Fallopian tube (tissue), 1 donor: ENCODE measurements around the genes ARL8A, LGR6 and PRELP.

GRCh38 chr1:202009632-202009957 lies 792 bp upstream of the ELF3 start:
- PRO-cap, result unidirectional peak, plus-strand start at chr1:202009768

- PRO-cap, result no peak
Measured at GRCh38 chr1:202022747-202023683, 12.6 kb downstream of the ELF3 start.

DNA sequence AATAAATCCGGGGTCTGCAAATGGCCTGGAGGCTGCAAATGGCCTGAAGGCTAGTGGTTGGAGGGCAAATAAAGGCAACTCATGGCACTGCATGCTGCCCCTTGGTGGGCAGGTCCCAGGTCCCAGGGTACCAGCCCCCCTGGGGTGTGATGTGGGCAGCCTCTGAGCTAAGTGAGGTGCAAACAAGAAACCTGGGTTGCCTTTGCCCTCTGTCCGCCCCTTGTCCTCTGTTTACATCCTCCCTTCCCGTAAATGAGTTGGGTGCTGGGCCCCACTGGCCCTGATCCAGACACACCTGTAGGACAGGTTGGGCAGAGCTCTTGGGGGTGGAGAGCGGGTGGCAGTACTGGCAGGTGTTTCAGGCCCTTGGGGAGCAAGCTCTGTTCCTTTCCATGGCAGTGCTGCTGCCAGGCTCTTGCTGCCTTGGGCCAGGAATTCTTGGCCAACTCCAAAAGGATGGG lies 35.8 kb downstream of the ELF3 start:
- PRO-cap, result bidirectional peak, plus-strand start at position 383 of the sequence, minus-strand start at position 222 of the sequence

DNA sequence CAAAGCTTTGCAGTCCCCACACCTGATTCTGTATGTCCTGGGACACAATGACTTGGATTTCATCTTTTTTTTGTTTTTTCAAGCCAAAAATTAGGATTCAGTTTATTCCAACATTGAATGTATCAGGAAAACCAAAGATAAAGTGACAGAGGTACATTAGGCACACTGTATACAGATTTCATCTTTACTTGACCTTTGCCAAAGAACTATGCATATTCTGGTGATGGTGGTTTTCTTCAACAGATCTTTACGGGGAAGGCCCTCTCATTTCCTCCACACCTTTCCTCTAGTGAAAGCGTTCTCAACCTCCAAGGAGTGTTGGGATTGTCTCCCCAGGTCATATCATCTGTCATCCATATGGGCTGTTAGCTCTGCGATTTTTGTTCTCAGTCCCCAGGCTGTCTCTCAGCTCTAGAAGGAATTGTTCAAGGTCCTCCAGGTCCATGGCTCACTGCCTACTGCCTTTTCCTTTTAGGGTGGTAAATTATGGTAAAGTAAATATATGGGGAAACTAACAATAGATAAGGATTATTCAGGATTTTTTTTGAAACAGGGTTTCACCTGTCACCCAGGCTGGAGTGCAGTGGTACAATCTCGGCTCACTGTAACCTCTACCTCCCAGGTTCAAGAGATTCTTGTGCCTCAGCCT lies 37.5 kb downstream of the ELF3 start:
- PRO-cap, result no peak

DNA sequence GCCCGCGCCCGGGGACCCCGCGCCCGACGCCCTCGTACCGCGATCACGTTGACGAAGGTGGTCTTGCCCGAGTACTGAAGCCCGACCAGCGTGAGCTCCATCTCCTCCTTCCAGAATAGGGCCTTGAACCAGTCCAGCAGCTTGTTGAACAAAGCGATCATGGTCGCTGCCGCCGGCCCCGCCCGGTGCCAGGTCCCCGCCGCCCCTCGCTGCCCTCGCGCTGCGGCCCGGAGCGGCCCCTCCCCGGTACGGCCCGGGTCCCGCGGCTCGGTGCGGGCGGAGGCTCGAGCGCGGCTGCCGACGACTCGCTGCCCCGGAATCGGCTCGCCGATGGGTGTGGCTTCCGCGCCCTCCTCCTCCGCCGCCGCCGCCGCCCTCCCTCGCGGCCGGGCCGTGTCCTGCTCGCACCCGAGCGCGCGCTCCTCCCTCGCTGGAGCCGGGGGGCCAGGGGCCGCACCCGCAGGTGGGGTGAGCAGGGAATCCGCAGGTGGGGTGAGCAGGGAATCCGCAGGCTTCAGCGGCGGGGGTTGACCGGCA lies at the start of gene ARL8A:
Gene ARL8A (minus strand): TSS at position 326 of the 537 bp plus-strand sequence.
- PRO-cap, result bidirectional peak, plus-strand start at position 433 of the sequence, minus-strand start at position 326 of the sequence

DNA sequence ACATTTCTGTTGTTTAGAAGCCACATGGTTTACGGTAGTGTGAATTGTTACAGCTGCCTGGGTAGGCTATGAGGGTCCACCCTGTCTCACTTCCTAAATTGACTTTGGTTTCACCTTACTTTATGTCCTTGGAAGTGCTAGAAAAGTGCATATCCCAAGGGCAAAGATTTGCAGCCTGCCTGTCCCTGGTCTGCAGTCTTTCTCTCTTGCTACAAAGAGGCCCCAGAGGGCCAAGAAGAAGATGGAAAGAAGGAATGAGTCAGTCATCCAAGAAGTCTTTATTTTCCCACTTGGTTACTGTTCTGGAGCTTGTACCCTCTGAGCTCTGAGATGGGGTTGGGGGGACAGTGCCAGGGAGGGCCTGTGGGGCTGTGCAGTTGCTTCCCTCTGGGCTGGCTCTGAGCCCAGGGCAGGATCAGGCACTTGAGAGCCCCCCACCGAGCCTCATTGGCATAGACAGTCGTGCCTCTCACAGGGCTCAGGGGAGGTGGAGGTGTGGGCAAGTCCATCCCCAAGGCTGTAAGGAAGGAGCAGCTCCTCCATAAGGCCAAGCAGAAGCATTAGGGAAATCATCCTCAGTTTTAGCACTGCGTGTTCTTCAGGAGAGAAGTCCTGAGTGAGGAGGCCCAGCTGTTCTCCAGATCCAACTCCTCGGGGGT lies 2.3 kb upstream of the ARL8A start:
- PRO-cap, result no peak

DNA sequence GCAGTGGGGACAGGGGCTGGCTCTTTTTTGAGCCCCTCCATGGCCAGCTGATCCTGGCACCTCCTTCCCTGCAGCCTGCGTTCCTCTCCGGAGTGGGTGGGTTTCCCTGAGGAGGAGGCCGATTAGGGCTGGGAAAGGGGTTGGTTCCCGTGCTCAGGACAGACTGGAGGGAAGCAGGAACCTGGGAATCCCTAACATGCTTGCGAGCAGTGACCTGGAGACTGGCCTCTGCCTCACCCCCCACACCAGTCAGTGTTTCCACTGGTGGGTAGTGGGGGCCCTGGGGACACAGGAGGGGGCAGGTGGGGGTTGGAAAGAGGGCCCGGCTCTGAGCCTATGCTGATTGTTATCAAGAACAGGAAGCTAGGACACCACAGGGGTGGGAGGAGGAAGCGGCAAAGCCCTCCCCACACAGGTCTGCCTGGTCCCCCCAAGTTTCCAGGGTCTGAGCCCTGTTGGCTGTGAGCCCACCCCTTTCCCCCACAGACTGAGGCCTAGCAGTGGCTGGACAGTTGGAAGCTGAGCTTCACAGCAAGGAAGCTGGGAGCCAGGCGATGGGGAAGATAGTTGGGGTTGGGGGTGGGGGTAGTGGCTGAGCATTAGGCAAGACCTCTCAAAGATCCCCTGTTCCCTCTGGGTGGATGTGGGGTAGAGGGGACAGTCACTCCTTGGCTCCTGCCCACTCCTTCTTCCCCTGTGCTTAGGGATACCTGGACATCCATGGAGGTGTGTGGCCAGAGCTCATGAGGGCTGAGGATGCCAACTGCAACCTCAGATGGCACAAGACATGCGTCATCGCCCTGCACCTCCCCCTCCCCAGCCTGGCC lies 1.7 kb upstream of the PTPN7 start:
- PRO-cap, result no peak

DNA sequence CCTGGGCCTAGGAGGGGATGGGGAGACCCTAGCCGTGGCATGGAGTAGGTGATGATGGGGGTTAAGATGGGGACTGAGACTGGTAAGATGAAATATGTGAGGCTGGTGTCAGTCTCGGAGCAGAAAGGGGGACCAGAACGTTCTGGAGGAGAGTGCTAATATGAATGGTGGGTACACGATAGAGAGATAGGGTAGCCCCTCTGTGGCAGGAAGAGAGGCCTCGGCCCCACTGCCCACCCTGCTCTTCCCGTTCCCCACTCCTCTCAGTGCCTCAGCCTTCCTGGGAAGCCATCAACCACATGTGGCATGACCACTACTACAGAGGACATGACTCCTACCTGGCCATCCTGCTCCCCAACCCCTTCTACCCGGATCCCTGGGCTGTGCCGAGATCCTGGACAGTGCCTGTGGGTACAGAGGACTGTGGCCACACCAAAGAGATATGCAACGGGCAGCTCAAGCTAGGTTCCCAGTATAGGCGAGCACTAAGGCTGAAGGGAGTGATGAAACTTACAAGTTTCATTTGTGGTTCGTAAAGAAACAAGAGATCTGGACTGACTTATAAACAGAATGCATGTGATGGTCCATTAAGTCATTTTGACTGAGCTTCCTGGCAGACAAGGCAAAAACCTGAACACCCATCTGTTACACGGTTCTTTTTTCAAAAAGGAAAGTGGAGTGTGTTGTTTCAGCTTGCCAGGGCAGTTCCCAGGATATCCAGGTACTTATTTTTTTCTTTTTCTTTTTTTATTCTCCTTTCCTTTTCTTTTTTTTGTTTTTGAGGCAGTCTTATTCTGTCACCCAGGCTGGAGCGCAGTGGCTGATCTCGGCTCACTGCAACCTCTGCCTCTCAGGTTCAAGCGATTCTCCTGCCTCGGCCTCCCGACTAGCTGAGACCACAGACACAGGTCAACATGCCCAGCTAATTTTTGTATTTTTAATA lies 14.4 kb upstream of the LGR6 start:
- PRO-cap, result no peak

DNA sequence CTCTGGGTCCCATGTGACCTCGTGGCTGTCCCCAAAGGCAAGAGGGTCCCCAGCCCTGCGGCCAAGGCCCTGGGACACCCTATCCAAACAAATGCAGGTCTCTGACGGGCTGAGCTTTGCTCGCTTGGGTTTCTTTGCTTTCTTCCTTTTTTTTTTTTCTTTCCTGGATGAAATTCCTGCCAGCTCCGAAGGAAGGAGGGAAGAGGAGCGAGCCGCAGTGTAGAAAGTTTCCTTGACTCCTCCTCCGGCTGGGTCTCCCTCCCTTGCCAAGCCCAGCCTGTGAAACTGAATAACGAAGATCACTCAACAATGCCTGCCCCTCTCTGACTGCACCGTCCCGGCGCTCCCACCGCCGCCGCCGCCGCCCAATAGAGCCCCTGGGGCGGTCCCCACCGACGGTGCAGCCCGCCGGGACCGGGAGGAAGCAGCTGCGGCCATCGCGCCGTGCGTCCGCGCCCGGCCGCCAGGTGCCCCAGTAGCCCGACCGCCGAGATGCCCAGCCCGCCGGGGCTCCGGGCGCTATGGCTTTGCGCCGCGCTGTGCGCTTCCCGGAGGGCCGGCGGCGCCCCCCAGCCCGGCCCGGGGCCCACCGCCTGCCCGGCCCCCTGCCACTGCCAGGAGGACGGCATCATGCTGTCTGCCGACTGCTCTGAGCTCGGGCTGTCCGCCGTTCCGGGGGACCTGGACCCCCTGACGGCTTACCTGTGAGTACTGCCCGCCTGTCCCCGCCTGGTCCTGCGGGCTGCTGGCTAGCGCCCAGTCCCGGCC lies at the start of gene LGR6:
Gene LGR6 (plus strand): TSS at position 302 of the 768 bp plus-strand sequence.
- PRO-cap, result no peak

DNA sequence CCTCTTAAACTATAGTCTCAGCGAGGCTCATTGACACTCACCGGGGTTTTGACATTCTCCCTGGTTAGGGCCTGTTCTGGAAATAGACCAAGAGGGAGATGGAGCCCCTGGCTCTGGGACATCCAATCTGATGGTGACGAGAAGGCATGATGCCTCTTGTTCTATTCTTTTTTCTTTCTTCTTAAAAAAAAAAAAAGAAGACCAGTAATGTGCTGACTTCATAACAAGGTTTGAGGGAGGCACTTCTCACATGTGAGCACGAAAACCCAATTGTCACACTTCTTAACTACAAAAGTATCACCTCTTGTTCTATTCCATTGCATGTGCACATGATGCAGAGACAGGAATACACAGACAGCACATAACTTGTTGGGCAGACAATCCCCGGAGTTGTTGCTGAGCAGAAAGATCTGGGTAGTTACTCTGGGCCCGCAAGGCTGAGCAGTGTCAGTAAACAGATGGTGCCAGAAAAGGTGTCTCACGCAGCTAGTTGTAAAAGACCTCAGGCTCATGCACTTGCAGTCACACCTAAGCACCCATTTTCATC lies 3.9 kb downstream of the LGR6 start:
- PRO-cap, result no peak

DNA sequence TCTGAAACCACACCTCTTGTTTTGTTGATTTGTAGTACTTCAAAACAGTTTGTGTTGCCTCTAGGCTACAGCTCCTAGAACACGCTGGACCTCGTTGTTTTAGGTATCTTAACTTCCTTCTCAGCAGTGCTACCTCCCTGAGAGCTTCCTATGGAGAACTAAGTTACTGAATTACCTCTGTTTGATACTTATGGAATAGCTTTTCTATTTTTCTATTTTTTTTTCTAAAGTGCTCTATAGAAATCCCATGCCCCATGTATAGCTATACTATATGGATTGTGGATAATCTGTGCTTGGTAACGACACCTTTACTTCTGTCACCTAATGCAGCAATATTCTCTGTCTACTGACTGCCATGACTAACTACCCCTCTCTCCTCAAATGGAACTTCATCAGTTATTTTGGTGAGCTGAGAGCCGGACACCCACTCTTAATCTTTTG lies 1.1 kb downstream of the PPP1R12B start:
- PRO-cap, result no peak

DNA sequence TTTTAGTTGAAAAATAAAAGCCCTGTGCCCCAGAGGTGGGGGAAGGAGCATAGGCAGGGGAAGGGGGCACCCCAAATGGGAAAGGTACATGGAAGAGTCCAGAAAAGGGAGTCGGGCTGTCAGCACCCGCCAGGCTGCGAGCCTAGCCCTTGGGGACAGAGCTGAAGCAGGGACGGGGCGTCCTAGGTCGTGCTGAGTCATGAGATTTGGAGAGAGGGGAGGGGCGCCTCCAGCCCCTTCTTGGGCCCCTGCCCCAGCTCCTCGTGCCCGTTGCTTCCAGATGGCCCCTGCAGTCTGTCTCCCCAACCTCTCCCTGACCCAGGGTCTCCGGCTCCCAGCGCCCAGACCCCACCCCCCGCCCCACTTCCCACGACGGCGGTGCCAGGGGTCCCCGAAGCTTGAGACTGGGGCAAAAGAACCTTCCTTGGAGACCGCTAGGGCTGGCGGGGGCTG lies 802 bp downstream of the SYT2 start:
- PRO-cap, result no peak

DNA sequence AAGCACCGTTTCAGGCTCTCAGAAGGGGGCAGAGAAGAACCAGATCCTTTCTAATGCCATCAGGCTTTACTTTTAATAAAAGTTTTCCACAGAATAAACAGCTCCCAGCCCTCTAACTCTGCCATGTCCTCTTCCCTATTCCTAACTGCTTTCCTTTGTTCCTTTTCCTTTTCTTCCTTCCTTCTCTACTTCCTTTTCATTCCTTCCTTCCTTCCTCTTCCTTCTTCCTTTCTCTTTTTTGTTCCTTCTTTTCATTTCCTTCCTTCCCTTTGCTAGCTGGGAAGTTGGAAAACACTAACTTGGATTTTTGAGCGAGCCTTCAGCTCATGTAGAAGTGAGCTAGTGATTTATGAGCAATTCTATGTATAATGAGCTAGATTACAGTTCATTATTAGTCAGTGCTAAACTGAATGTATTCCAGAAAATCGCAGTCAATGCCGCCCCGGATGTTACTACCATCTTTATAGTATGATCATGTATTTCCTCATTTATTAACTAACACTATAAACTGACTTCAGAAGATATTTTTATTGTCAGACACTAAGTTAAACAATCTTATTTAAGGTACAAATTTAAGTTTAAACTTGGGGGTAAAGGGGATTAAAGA lies 46.1 kb downstream of the KDM5B start:
- PRO-cap, result no peak

DNA sequence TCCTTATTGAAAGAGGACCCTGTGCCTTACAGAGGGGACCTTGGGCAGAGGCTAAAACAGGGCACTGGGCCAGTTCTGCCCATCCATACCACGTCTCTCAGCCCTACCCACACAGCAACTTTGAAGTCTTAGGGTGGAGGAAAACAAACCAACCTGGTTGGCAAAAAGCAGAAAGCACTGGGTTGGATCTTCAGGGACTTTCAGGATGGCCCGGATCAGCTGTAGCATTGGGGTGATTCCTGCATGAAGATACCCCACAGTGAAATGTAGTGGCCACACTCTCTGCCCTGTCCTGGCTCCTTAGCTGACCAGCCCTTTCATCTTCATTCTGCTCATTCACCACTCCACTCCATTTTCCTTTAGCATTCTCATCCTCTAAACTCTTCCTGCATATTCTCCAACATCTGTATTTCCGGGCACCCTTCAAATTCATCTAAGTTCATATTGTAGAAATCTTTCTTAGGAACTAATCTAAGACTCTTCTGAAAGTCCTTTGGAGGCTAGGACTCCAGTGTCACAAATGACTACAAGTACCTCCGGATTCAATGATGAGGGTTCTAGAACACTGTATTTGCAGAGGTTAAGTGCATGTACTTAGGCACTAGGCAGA lies 3.5 kb downstream of the CYB5R1 start:
- PRO-cap, result no peak

DNA sequence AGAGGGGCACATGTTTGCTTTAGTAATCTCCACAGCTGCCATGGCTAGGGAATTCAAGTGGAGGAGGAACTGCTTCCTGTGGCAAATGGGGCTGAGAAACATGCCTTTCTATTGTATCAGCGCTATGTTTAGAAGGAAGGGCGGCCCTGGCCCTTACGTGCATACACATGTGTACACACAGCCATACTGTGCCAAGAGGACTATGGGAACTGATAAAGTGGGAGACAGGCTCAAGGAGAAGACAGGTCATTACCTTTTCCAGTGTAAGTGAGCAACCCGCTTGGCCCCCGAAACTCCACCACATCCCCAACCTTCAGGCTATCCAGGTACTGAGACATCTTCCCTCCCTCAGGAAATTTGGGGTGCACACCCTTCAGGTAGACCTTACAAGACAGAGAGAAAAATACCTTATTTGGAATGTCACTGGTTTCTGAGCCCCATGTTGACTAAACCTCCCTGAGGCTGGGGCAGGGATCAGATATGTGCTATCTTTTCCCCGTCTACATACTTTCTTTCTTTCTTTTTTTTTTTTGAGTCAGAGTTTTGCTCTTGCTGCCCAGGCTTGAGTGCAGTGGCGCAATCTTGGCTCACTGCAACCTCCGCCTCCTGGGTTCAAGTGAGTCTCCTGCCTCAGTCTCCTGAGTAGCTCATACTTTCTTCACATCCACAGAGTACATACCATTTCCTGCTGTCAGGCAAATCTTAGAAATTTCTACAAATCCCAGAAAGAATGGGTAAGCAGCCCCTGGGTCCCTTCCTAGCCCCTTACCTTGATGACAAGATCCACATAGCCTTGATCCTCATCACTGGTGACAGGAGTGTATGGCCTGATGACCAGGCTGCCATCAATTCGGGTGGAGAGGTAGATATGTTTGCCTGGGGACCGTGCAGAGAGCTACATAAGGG lies 1.7 kb downstream of the CYB5R1 start:
- PRO-cap, result no peak

DNA sequence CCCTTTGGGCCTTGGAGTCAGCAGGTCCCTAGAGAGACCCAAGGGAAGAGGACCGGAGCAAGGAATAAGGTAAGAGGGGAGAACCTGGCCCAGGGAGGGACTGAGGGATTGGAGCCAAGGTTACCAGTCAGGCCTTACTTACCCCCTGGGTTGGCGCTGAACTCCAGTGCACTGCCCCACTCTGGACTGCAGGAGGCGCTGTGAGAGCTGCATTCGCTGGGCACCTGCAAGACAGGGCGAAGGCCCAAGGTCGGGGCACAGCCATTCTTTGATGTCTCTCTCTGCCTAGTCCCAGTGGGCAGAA lies 1.4 kb downstream of the MYOG start:
- PRO-cap, result no peak

GRCh38 chr1:203269008-203269454 lies 36.3 kb upstream of the BTG2 start:
- PRO-cap, result no peak

DNA sequence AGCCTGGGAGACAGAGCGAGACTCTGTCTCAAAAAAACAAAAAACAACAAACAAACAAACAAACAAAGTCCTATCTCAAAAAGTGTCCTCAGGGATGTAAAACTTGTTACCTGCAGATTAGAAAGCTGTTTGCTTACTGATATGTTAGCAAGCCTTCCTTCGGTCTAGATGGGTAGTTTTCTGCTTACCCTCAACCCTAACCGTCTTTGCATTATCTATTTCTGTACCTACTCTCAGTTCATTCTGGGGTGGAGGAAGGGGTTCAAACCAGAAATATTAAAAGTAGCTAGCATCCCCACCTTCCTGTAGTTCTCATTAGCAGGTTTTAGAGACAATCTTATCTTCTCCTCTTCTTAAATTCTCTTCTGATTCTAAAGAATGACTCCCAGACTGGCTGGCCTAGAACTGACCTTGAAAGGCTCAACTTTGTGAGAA lies 5.3 kb upstream of the BTG2 start:
- PRO-cap, result no peak

- PRO-cap, result bidirectional peak, plus-strand start at chr1:203327562, minus-strand start at chr1:203327400; bidirectional peak, plus-strand start at chr1:203328169, minus-strand start at chr1:203327979
Measured at GRCh38 chr1:203327259-203328301, 22.3 kb downstream of the BTG2 start.

- PRO-cap, result bidirectional peak, plus-strand start at chr1:203475838, minus-strand start at chr1:203475632
Measured at GRCh38 chr1:203475177-203475985, at the start of gene PRELP. PRELP (plus strand) TSS chr1:203475806.